Glomerular endothelial cell (primary cell): ENCODE measurements around a stretch of chr20.

DNA sequence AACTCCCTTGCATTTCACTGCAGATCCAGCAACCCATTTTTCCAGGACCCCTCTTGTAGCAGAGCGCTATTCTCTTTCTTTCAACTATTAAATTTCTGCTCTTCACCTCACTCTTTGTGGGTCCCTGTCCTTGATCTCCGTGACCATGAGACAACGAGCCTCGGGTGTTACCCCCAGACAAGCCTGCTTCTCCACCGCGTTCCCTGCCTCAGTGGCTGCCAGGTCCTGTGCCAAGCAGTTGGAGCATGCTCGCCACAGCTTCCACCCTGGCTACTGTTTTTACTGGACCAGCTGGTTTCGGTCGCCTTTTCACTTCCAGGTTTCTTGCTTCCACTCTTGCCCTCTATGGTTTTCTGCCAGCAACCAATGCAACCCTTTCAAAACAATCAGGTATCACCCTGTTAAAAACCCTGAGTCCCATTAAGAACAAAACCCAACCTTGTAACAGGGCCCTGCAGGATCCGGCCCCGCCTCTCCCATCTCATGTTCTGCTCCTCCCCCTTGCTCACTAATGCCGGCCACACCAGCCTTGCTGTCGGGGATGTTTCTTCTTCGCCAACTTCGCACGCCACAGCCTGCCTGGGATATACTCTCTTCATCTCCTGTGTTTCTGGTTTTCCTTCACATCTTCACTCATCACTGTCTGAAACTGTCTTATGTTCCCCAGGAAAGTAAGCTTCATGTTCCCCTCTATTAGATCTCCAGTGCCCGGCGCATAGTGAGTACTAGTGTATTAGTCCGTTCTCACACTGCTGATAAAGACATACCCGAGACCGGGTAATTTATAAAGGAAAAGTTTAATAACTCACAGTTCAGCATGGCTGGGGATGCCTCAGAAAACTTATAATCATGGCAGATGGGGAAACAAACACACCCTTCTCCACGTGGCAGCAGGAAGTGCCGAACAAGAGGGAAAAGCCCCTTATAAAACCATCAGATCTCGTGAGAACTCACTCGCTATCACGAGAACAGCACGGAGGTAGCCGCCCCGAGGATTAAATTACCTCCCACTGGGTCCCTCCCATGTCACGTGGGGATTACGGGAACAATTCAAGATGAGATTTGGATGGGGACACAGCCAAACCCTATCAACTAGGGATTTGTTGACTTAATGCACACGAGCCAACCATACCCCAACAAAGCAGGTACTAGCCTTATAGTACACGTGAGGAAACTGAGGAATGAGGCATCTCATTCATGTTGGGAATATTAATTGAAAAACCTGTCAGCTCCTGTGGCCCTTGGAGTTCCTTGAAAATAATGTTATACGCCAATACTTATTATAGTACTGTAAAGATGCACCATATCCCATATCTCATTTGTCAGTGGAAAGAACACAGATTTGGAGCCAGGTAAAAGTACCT is 5.2 kb downstream of the TP53RK start:
- RAMPAGE, long total RNA: no peak

- RAMPAGE, long total RNA: no peak
Observed at GRCh38 chr20:46895213-46895511, 519 bp downstream of the EYA2 start.

GRCh38 chr20:47032900-47033203 is 138.2 kb downstream of the EYA2 start:
- RAMPAGE, long total RNA: no peak

- RAMPAGE, long total RNA: no peak
Observed at GRCh38 chr20:47125871-47126481, 230.5 kb downstream of the ZMYND8 start.

- RAMPAGE, long total RNA: no peak
Observed at GRCh38 chr20:47214171-47214585, 142.3 kb downstream of the ZMYND8 start.

DNA sequence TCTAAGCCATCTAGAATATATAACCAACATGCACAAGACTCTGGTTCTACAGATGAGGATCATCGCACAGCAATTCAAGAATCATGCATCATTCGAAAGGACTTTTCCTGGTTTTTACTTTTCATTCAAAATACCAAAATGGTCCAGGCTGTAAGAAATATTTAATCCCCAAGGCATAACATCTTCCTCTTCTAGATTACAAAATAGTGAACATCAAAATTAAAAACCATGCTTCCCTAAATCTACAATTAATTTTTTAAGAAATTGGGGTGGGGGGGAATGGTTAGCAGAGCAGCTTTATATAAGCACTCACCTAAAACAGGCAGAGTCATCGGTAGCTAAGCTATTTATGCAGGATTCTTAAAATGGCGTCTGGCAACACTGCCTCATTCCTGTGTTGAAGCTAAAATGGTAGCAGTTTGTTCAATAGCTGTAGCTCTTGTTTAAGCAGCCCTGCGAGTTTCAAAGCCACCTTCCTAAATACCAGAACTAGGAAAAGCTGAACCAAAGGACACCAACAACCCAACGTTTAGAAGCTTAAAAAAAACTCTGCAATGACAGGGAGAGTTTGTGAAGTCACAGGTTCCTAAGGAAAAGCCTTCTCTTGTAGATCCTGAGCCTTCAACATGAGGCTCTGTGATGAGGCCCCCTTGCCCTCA is 5.0 kb downstream of the ZMYND8 start:
- RAMPAGE, long total RNA: no peak

DNA sequence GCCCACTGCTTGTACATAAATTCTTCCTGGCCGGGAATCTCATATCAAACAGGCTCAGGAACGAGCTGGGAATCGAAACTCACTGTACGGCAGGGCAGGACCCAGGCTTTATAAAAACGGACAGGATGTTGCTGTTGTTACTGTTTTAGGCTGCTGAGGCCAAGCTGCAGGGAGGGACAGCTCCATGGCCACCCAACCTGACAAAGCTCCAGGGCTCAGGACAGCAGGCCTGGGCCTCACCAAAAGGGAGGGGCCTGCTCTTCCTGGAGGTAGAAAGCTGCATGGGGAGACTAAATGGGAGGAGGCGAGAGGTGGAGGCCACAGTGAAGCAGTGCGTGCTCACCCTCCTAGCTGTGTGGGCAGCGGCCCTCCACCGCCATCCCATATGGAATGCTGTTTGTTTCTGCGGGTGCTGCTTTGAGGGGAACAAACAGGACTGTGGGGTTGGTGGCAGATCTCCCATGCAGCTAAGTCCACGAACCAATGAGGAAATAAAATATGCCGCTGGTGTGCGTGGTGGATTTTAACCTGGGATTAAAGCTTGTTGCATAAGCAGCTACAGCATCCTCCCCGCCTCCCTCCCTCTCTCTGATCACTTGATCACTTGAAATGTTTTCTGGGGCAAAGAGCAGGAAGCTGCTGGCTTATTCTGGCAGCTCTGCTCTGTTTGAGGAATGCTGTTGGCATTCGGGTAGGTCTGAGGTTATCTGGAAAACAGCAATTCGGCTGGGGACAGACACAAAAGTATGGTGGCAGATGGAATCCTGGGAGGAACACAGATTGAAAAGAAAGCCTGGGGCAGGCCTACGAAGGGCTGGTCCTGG is 2.4 kb upstream of the ZMYND8 start:
- RAMPAGE, long total RNA: no peak

GRCh38 chr20:47391907-47392407 is 35.5 kb upstream of the ZMYND8 start:
- RAMPAGE, long total RNA: no peak

DNA sequence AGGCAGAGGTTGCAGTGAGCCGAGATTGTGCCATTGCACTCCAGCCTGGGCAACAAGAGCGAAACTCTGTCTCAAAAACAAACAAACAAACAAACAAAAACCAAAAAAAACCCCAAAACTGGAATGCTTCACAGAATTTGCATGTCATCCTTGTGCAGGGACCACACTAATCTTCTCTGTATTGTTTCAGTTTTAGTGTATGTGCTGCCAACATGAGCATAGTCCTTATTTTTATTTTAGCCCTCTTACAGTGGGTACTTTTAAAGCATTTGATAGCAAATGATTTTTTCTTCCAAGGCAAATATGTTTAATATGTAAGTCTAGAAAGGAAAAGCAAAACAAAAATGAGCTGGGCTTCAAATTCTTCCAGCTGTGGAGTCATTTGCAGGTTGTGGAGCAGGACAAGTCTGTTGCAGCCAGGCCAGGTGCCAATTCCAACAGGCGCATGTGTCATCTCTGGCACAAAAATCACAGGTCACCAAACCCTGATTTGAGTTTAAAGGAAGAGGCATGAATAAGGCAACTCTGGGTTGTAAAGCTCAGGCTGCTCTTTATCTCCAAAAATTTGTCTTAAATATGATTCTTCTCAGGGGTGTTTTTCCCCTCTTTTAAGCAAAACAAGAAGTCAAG is 8.7 kb upstream of the NCOA3 start:
- RAMPAGE, long total RNA: no peak

- RAMPAGE, long total RNA: no peak
Observed at GRCh38 chr20:47500967-47501382, 712 bp upstream of the NCOA3 start.

GRCh38 chr20:47525950-47526797 is 24.5 kb downstream of the NCOA3 start:
- RAMPAGE, long total RNA: no peak

- RAMPAGE, long total RNA: no peak
Observed at GRCh38 chr20:47576389-47577206, 74.9 kb downstream of the NCOA3 start.

DNA sequence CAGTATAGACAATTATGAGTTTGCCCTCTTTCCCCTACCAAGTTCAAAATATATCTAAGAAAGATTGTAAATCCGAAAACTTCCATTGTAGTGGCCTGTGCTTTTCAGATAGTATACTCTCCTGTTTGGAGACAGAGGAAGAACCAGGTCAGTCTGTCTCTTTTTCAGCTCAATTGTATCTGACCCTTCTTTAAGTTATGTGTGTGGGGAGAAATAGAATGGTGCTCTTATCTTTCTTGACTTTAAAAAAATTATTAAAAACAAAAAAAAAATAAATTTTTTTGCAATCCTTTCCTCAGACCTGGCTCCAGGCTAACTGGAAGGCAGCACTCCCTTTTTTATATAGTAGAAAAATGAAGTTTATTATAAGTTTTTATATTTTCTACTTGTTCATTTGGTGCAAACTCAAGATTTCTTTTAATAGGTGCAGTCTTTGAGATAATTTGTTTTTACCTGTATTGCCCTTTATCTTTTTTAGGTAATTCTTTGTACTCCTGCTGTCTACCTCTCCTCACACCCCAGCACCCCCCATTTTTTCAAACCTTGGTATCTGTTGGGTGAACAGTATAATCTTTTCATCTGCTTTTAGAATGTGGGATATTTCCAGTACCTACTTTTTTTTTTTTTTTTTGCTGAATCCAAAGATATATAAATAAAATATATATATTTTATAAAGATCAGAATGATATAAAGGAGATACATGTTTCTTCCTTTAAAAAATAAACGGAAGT is 129.6 kb downstream of the SULF2 start:
- RAMPAGE, long total RNA: no peak

DNA sequence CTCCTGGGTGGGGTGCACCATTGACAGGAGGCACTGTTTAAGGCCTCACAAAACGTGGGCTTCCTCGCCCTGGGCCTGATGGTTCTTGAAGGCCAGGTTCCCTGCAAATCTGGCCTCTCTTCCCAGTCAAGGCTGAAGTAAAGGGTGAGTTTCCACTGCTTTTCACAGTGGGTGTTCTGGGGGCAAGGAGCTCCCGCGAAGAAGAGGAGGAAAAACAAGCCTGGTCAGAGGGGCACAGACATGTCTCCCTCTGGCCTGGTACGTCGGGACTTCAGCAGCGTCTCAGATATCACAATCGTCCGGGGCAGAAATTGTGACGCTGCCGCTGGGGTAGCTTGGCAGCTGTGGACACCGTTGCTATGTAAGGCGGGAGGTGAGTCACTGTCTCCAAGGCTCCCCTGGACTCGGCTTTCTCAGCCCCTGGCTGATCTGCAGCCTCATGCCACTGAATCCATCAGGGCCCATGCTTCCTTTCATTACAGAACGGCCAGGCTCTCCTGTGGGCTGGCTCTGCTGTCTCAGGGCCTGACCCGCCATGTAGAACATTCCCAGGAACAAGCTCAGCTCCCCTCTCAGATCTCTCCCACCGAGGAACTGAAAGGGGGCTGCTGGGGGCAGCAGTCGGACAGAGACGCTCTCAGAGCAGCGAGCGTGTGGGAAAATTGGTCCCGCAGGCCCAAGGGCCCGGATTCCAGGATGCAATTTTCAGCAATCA is 98.7 kb downstream of the SULF2 start:
- RAMPAGE, long total RNA: no peak

DNA sequence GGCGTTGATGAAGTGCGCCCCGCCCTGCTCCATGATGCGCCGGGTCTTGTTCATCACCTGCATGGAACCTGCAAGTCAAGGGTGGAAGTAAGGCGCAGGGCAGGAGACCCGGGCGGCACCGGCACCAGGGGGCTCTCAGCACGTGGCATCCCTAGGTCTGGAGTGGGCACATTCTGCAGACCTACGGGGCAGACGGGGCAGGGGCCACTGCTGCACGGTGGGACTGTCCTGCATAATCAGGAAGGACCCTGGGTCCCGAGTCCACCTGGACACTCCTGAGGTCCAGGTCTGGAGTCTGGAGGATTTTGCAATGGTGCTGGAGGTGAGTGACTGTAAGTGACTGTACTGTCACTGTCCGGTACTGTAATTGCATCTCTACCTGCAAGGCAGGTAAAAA is 48.4 kb downstream of the SULF2 start:
- RAMPAGE, long total RNA: no peak

GRCh38 chr20:47741854-47742540 is 43.3 kb downstream of the SULF2 start:
- RAMPAGE, long total RNA: no peak

DNA sequence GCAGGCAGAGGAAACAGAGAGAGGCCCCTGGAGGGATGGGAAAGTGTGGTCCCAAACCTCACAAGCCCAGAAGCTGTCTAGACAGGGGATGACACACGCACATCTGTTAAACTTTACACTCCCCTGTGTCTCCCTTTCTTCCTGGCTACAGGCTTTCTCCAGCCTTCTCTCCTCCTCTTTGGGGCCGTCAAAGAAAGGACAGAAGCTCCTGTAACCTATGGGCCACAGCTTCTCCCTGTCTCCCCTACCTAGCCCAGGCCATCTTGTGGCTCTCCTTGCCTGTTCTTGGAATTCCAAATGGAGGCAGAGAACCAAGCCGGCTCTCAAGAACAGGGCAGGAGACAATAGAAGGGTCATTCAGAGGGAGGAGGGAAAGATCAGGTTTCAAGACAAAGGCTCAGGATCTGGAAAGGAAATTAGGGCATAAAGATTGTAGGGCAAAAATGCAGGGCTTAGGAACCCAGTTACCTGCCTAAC is 19.2 kb downstream of the SULF2 start:
- RAMPAGE, long total RNA: no peak

DNA sequence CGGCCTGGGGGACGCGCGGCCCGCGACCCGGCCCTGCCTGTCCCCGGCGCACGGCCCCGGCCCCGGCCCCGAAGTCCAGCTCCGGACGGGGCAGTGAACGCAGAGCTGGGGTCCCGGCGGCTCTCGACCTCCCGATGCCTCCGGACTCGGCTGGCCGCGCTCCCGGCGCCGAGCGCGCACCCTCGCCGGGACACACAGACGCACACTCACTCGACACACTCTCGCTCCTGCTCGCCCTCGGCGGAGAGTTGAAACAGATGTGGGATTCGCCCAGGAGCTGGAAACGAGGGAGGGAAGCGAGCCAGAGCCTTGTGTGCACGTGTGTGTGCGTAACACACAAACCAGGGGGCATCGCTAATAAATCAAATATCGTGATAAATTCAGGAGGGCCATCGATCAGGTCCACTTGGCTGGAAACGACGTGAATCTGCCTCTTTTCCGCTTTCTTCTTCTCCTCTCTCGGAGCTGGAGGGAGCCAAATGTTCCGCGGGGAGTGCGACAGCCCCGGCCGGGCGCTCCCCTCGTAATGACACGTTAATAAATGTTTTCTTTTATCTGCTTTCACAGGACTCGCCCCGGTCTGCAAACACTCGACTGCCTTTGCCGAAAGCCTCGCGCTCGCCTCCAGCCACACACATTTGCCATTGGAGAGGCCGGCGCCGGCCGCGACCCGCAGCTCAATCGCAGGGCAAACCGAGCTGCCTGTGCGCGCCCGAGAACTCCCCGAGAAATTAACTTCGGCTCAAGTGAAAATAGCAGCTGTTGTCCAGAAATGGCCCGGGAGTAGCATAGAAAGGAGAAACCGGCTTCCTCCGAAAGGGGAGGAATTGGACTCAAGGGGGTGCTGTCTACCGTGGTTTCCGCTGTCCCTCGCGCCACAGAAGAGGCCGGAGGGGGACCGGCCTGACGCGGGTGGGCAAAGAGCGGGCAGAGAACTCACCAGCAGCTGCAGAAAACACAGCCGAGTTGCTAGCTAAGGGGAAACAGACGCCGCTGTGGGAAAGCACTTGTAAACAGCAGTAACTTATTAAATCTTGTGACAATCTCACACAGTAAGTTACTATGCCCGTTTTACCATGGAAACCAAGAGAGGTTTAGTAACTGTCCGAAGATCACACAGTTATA is 919 bp upstream of the SULF2 start:
- RAMPAGE, long total RNA: start-site peak on the minus strand centred at position 721 of the sequence, 37 bp wide, 161 and 182 reads in 2 replicates

GRCh38 chr20:48020088-48020451 is 234.8 kb upstream of the SULF2 start:
- RAMPAGE, long total RNA: no peak

DNA sequence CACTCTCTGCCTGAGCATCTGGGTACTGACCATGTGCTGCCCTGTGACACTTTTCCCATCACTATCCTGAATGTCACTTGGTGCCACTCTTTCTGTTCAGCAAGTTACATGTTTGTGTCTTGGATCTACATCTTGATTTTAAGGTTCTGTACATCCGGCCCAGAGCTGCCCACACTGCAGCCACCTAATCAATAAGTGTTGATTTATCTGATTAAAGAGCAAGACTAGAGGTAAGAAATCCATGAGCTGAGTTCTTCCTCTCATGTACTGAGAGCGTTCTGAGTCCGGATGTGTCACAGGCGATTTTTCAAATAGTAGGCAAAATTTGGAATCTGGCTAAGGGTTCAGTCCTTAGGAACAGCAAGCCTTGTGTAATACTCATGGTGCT is 327.0 kb upstream of the SULF2 start:
- RAMPAGE, long total RNA: no peak